Zone of skin (tissue), 1 donor: ENCODE measurements around the genes TACR2, FAM241B and PRF1.

GRCh38 chr10:69406362-69407093, 10.2 kb downstream of the TACR2 start:
- RRBS = no CpG with 5 or more reads among the region's 8 CpGs

GRCh38 chr10:69411202-69411925, 5.4 kb downstream of the TACR2 start:
- RRBS = no CpG with 5 or more reads among the region's 7 CpGs

DNA sequence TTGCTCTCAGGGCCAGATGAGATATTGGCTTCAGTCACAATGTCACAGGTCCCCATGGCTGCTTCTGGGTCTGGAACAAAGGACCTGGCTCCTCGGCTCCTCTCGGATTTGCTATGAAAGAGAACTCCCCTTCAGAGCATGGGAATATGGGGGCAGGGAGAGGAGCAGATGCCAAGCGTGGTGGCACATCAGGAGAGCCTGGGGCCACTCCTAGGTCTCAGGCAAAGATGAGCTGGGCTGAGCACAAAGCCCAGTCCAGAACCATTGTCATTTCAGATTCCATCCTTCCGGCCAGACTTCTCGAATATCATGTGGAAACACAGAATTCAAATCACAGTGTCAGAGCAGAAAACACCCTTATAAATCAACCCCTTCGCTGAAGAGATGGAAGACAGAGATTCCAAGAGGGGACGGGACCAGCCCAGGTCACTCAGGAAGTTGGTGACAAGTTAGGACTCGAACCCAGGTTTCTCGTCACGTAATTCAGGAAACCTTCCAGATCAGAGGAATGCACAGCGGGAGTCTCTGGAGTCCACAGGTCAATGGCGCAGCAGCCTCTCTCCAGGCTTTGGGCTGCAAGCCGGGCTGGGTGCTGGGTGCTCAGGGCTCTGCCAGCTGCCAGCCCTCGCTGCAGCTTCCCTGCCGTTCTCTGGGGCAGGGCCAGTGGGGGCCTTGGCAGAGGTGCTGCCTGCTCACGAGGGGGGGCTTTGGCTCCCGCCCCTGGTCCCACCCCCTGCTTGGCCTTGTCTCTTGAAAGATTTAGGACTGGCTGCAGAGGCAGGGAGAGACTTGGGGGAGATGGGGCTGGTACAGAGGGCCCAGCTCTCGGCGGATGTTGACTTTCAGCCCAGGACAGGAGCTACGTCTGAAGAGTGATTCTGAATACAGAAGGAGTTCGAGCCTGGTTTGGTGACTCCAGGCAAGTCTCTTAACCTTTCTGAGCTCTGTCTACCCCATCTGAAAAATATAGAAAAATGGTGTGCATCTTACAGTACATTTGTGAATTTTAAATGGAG, at the start of gene TACR2:
TACR2 (minus strand) TSS at position 651 of the 1,016 bp plus-strand sequence.
- RRBS = no CpG with 5 or more reads among the region's 21 CpGs

DNA sequence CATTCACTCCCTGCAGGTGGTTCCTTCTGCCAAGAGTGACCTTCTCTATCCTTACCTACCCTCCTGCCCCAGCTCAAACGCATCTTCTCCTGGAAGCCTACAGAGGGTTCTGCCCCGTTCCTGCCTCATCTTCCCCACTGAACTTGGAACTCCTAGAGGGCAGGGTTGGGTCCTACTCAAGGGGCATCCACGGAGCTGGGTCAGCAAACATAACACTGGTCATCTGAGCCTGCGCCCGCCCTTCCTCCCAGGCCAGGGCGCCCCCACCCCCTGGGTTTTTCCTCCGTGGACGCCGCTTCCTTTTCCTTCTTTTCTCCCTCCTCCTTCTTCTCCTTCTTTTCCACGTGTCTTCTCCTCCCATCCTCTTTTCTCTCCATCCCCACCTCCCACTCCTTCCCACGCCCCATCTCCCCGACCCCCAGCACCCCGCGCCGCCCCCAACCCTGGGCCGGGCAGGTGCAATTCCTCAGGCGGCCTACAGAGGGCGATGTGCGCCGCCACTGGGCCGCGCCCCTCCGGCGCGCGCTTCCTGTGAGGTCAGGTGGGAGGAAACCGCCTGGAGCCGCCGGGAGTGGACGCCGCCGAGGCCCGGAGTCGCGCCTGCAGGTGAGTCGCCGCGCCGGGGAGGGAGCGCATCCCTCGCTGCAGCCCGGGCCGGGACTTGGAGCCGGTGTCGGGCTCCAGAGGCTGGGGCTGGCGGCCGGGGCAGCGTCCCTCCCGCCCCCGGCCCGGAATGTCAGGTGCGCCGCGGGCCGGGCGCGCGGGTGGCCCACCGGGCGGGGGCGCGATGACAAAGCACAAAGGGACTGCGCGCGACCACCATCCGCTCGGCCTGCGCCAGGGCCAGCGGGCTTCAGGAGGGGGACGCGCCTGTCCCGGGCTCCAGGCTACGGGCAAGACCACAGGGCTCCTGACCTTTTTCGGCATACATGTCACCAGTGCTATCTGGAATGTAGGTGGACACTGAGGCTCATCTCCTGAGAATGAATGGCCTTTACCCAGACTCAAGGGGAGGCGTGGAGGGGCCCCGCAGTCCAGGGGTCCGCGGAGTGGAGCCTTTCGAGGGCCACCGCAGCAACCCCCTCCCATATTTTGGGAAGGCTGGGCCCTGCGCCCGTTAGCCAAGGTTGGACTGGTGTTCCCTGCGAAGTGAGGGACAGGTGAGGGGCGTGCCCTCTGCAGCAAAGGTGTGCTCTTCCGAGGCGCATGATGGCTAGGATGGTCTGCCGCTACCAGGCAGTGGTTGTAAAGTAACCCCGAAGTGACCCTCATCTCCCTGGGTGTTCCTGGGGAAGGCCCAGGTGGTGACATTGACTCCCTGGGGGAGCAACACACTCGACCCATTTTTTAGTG, at the start of gene FAM241B:
FAM241B (plus strand) TSS at position 540 of the 1,353 bp plus-strand sequence.
- RRBS = 6% methylated on average over 22 of the region's 89 CpGs

- RRBS = no CpG with 5 or more reads among the region's 22 CpGs
These were observed 69.4 kb upstream of the COL13A1 start for GRCh38 chr10:69732011-69733004.

GRCh38 chr10:69911494-69911838, 109.8 kb downstream of the COL13A1 start:
- RRBS = no CpG with 5 or more reads among the region's 1 CpG

DNA sequence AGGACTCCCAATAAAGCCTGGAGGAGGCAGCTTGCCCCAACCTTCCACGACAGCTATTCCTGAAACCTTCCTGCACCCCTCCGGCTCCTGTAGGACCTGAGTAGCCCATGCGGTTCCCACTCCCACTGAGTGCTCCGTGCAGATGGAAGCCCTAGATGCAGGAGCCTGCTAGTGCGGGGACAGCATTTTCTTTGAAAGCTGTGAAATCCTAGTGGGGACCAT, 110.0 kb downstream of the COL13A1 start:
- RRBS = no CpG with 5 or more reads among the region's 5 CpGs

- RRBS = no CpG with 5 or more reads among the region's 8 CpGs
These were observed 6.1 kb downstream of the AIFM2 start for GRCh38 chr10:70126568-70126902.

GRCh38 chr10:70139414-70140279, 6.9 kb downstream of the TYSND1 start:
- RRBS = 41% methylated on average over 4 of the region's 18 CpGs

- RRBS = no CpG with 5 or more reads among the region's 2 CpGs
These were observed 24.2 kb downstream of the PPA1 start for GRCh38 chr10:70209022-70209497.

DNA sequence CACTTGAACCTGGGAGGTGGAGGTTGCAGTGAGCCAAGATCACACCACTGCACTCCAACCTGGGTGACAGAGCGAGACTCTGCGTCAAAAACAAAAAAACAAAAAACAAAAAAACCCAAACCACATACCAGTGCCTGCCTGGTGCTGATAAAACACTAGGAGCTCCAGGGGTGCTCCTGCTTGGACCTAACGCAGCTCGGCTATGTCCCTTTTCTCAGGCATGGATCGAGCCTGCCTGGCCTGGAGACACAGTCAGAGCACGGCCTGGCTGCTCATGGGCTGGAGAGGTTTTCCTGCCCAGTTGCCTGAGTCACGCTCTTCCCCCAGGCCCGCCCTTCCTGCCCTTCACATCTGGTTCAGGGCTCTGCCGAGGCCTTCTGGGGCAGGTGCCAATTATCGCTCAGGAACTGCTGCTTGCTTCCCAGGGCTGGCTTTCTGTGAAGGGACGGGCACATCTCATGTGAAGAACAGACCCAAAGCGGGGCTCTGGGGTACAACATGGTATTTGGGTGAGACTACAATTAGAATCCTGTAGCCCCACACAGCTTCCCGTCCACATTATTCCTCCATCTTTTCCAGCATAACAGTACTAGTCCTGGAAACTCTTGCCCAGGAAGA, 12.7 kb upstream of the NPFFR1 start:
- RRBS = no CpG with 5 or more reads among the region's 13 CpGs

- RRBS = no CpG with 5 or more reads among the region's 13 CpGs
These were observed 27.0 kb downstream of the LRRC20 start for GRCh38 chr10:70355376-70355866.

DNA sequence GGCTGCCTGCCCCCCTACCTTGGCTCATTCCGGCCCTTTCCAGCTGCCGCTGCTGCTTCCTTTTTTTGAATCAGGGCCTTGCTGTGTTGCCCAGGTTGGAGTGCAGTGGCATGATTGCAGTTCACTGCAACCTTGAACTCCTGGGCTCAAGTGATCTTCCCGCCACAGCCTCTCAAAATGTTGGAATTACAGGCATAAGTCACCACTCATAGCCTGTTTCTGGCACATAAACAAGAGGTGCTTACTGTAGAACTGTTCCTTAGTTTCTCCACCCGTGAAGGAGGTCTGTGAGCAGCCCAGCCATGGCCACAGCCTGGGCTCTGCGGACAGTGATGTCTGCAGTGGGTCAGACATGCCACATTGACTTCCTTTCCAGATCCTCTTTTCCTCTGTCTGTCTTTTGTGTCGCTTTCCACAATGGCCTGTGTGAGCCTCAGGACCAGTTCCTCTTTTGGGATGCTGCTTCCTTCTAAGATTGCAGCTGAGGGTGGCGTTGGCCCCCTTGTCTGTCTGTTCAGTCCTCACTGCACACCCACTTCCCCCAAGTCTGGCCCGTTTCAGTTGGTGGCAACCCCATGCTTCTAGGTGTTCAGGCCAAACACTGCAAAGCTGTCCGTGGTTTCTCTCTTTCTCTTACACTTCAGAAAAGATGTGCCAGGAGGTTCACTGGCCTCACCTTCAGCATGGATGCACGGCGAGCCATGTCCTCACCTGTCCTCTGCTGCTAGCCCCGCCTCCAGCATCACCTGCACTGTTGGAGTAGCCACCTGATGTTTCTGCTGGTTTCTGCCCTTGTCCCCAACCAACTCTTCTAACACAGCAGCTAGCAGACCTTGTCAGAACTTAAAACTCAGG, 14.7 kb downstream of the PALD1 start:
- RRBS = no CpG with 5 or more reads among the region's 12 CpGs

- RRBS = no CpG with 5 or more reads among the region's 7 CpGs
These were observed 20.7 kb downstream of the PALD1 start for GRCh38 chr10:70499193-70499752.

GRCh38 chr10:70602459-70603151, at the start of gene PRF1:
PRF1 (minus strand) TSS chr10:70602741.
- RRBS = no CpG with 5 or more reads among the region's 21 CpGs

GRCh38 chr10:70653313-70653757, 19.0 kb upstream of the ADAMTS14 start:
- RRBS = no CpG with 5 or more reads among the region's 11 CpGs

DNA sequence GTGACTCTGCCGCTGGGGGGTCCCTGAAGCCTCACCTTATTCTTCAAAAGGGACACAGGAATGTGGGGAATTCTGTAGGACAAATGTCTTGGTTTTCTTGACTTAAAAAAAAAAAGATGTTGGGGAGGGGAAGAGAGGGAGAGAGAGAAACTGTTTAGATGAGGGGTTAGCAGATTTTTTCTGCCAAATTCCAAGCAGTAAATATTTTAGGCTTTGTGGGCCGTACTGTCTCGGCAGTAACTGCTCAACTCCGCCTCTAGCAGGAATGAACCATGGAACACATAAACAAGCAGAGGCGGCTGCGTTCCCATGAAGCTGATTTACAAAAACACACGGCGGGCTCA, 10.0 kb upstream of the ADAMTS14 start:
- RRBS = no CpG with 5 or more reads among the region's 8 CpGs

- RRBS = no CpG with 5 or more reads among the region's 3 CpGs
These were observed 43.5 kb downstream of the ADAMTS14 start for GRCh38 chr10:70715844-70716196.

DNA sequence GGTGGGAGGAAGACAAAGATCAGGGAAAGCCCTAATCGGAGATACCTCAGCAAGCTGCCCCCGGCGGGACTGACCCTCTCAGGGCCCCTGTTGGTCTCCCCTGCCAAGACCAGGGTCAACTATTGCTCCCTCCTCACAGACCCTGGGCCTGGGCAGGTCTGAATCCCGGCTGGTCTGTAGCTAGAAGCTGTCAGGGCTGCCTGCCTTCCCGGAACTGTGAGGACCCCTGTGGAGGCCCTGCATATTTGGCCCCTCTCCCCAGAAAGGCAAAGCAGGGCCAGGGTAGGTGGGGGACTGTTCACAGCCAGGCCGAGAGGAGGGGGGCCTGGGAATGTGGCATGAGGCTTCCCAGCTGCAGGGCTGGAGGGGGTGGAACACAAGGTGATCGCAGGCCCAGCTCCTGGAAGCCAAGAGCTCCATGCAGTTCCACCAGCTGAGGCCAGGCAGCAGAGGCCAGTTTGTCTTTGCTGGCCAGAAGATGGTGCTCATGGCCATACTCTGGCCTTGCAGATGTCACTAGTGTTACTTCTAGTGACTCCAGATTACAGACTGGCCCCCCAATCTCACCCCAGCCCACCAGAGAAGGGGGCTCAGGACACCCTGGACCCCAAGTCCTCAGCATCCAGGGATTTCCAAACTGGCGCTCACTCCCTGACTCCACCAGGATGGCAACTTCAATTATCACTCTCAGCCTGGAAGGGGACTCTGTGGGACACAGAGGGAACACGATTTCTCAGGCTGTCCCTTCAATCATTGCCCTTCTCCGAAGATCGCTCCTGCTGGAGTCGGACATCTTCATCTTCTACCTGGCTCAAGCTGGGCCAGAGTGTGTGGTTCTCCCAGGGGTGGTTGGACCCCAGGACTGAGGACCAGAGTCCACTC, 23.9 kb downstream of the TBATA start:
- RRBS = 68% methylated on average over 4 of the region's 12 CpGs

DNA sequence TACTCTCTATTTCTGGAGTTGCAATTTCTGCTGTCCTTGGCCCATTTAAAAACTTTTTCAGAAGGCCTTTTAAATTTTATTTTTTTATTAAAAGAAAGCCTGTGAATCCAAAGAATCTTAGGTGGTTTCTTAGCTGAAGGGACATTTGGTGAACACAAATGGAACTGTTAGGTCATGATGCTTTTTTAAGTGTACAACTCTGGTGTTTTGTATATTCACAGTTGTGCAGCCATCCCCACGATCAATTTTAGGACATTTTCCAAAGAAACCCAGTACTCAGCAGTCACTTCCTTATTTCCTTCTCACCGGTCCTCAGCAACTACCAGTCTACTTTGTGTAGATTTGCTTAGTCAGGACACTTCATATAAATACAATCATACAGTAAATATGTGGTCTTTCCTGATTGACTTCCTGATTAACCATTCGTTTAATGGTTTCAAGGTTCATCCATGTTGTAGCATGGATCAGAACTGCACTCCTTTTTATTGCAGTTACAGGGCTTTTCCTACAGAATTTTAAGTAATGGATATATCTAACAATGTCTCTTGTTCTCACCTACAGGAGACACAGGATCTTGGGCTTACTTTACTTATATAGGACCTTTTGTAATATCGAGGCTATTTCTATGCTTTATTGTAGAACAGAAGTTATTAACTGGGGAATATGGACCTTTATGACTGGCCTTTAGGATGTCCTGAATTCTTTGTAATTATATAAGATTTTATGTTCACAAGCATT, 14.4 kb downstream of the SGPL1 start:
- RRBS = no CpG with 5 or more reads among the region's 4 CpGs